HL-60 (cell line): ENCODE measurements around the genes HPSE and CDS1.

DNA sequence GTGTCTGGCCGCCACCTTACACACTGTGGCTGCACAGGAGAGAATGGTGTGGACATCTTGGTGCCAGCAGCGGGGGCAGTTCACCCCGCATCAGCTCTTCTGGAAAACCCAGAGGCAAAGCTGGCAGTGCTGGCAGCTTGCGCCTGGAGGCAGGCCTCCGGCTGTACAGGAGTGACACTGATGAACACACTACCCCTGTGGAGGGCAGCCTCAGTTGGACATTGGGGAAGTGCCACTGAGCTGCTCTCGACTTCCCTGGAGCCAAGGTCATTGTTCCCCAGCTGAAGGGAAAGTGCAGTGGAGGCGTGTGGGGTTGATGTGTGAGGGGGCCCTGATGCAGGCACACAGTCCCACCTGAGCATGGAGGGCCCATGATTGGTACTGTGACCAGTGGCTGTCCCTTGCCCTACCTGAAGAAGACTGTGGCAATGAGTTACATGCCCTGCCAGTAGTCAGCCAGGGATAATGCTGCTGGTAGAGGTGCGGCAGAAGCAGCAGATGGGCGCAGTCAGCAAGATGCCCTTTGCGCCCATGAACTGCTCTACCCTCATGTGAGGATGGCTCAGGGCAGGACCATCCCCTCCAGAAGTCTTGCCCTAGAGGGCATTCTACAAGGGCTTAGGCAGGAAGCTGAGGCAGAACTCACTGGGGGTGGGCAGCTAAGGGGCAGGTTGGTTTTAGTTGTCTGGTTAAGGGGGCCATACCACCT lies 36.8 kb downstream of the COQ2 start:
- RRBS: no CpG with 5 or more reads among the region's 10 CpGs

DNA sequence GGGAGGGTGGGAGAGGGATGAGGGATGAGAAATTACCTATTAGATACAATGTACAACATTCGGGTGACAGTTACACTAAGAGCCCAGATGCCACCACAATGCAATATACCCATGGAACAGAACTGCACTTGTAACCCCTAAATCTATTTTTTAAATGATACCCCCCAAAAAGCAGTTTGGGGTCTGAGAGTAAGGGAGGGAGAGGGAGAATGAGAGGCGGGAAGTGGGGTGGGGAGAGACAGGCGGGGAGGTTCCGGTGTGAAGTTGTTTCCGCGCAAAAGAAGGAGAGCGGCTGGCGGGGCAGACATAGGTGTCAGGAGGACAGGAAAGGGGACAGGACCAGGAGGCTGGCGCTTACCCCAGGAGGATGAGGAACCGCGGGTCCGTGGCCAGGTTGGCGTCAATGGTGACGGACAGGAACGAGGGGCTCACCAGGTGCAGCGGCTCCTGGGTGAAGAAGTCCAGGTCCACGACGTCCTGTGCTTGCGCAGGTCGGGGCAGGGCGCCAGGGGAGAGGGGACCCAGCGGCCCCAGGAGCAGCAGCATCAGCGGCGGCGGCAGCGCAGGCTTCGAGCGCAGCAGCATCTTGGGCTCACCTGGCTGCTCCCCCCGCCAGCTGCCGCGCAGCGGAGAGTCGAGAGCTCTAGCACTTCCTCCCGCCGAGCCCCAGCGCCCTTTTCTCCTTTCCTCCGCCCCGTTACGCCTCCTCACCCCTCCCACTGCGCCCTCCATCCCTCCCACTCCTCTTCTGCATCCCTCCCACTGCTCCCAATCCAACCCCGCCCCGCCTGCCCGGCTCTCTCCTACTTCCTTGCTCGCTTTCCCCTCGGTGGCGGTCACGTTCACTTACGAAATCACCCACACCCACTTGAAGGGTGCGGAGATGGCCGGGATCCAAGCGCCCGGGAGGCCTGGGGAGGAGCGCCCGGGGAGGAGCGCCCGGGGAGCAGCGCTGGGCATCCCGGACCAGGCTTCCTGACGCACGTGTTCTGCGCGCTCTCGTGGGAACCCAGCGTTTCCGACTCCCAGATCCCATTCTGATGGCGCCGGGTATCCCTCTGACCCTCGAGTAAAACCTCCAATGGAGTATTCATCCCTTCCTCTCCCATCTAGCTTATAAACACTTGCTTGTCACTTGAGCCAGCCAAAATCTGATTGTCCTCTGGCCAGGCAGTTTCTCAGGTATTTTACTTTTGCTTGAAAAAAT lies at the start of gene HPSE:
Gene HPSE (minus strand): TSS at position 651 of the 1,207 bp plus-strand sequence.
- RRBS: 2% methylated on average over 11 of the region's 68 CpGs

DNA sequence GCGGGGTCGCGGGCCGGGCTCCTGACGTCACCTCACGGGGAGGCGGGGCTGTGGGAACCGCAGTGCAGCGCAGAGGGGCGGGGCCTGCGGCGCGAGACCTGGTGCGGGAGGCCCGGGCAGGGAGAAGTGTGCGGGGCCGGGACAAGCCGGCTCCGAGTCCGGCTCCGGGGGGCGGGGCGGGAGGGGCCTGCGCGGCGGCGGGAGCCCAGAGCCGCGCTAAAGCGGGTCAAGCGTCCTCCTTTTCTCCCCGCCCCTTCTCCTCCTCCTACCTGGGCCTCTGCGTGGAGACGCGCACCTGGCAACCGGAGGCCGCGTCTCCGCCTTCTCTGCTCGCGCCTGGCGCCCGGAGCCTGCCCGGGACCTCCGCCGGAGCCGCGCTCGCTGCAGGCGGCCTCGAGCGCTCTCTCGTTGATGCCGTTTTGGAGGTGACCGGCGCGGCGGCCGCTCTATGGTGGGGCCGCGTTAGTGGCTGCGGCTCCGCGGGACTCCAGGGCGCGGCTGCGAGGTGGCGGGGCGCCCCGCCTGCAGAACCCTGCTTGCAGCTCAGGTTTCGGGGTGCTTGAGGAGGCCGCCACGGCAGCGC lies at the start of gene CDS1:
Gene CDS1 (plus strand): TSS at position 320 of the 583 bp plus-strand sequence.
- RRBS: 3% methylated on average over 27 of the region's 74 CpGs

DNA sequence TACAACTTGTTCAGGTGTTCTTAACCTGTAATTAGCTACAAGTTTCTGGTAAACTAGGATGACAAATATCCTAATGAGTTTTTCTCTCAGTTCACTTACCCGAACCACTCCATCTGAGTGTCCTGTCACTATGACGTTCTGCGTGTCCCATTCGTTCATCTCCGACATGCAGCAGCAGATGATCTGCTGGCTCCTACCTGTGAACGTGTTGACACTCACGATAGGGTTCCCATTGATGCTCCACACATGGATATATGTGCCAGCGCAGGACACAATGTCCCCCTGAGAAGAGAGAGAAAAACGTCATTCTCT lies 100.9 kb downstream of the CDS1 start:
- RRBS: no CpG with 5 or more reads among the region's 9 CpGs

GRCh38 chr4:85799917-85800739 lies 325.2 kb downstream of the ARHGAP24 start:
- RRBS: no CpG with 5 or more reads among the region's 1 CpG

DNA sequence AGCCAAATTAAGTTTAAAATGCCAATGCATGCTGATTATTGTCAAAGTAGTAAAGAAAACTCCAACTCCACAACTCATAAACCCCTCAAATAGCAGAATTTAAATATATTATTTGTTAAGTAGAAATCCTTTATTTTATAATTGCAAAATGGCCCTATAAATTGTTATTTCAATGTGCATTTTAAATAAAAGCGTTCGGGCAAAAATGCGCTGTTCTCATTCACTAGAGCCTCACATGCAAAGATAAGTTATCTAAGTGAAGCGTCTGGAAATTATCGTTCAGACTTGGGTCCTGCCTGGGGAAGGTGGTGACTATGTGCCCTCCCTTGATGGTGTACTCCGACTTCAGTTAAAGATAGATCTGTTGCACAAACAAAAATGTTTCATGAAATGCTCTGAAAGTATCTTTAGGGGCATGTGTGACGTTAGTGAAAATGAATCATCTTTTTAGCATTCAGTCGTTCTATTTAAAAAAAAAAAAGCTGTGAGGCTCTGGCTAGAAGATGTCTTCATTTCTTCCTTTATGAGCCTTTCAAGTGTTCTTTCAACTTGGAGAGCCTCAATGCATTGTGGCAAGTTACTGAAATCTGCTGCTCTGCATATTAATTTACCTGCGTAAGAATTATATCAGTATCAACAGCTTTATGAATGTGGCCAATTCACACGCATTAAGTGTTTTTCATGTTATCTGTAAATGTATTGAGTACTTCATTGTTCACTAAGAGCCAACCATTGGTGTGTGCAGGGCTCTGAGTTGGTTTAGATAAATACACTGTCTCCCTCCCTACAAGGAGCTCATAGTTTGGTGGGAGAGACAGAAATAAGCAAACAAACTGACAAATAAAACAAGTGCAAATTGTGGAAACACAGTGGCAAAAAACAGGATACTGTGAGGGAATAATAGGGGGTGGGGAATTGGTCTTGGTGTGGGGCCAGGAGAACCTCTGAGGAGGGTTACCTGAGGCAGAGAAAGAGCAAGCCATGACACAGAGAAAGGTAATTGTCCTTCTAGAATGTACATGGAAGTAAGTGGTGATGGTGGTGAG lies 83.0 kb downstream of the AFF1 start:
- RRBS: no CpG with 5 or more reads among the region's 10 CpGs

DNA sequence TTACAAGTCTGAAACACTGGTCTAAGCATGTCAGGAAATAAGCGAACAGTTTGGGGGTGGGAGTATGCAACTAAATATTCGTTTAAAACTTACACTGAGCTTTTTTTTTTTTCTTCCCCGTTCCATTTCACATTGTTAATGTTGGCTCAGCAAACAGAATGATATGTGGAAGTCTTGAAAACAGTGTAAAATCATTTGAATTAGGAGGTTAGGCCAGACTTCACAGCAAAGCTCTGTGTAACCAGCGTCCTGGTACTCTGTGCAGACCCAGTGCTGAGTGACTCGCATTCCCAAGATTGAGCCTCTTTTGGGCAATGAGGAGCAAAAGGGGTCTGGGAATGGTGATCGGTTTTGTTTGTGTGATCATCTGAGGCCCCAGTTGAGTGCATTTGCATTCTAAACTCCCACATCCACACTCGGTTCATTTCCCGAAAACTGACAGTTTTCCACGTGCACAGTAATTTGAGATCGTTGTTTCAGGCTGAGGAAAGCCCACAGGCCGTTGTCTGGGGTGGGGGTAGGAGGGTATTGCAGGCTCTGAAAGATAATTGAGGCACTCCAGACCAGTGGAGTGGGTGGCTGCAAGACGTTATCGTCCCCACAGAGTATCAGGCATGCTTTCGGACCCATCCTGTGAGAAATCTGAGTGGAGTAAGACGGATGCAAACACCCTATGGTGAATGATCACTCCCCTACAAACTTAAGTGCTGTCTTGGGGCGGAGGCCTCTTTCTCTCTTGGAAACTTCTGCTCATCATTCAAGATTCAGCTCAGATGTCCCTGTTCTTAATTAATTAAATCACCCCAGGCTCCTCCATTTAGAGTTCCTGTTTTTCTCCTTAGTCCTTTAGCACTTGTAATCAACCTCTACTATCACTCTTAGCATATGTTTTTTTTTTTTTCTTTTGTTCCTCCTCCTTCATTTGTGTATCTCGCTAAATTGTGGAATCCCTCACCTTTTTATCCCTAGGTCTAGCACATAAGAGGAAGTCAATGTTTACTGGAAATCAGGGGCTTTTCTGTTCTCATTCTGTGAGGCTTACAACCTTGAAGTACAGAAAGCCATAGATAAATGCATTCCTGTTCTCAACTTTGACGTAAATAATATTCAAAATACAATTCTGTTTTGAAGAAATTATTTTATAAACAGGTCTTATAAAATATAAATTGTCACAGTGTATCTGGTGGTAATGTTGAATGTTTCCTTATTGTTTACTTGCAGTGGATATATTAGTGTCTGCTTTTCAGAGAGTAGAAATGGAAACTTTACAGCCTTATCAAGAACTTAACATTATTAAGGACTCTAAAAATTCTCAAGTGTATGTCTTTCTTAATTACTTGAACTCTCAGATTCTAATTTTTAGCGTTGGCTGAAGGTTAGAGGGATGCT lies 96.2 kb downstream of the AFF1 start:
- RRBS: no CpG with 5 or more reads among the region's 19 CpGs

DNA sequence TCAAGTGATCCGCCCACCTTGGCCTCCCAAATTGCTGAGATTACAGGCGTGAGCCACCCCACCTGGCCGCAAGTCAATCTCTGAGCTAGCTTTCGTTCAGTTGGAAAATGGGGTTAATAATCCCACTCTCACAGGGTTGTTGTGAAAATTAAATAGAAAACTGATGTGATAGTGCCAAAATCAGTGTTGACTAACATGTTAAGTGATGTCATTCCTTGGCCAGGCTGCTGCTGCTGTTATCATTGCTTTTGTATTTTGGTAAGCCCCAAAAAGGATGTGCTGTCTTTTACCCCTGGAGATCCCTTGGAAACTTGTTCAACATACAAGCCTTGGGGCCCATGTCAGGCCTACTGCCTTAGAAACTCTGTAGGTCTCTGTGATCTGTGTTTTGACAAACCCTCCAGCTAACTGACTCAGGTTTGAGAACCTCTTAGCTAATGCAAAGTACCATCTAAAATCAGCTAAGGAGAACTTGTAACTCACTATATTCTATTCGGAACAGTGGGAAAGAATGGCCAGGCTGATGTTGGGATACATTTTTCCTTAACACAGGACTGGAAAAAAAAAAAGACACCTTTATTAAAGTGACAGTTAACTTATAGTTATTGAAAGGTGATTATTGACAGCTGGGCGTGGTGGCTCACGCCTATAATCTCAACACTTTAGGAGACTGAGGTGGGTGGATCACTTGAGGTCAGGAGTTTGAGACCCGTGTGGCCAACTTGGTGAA lies 106.5 kb downstream of the AFF1 start:
- RRBS: no CpG with 5 or more reads among the region's 8 CpGs

- RRBS: no CpG with 5 or more reads among the region's 5 CpGs
These were observed 108.3 kb downstream of the AFF1 start for GRCh38 chr4:87042891-87043807.

DNA sequence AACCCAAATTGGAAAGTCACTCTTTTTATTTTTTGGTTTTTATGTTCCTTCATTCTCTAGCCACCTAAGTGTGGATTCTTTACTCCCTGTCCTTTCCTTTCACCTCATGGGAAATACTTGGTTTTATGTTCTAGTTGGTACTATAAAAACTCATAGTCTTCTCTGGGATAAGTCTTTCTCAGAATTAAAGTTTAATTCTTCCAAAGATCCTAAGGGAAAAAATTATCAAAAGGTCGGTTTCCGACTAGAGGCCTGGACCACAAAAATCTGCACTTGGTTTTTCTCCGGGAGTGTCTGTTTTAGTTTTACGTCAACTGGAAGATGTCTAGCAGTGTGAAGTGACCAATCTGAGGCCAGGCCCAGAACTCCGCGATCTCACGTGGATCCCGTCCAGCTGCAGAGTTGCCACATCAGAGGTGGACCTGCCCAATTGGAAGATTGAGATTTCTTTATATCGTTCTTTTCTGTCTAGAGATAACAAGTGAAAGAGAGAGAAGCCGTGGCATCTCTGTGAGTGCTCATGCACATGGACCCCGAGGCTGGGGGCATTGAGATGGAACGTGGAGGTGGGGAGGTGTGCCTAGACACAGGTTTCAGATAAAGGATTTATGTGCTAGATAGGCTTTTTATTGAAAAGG lies 115.7 kb downstream of the AFF1 start:
- RRBS: no CpG with 5 or more reads among the region's 12 CpGs

GRCh38 chr4:87055225-87056186 lies 120.7 kb downstream of the AFF1 start:
- RRBS: no CpG with 5 or more reads among the region's 3 CpGs

DNA sequence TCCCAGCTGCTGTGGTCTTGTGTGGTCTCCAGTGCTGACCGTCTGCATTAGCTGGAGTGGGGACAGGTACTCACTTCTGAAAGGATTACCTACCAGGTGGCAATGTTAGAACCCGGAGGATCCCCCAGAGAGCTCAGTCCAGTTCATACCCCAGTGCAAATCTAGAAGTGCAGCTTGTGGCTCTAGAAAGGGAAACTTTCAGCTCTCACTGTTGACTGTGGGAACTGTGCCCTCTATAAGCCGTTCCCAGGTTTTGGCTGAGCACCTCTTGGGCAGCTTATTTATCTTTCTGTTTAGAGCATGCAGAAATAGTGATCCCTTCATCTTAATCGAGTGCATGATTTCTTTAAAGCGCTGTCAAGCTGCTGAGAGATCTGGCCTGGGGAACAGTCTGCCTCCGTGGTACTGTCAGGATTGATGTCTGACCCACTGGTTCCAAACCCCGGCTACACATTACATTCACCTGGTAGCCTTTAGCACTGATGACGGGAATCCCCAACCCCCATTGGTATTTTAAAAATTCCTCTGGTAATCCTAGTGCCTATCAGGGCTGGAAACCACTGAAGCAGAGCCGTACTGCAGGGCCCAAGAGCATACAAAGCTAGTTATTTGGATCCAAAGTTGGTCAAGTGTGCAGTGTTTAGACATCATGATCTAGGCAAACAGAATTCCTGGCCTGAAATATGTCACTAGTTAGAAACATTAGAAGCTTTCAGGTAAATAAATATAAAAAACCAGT lies 103.3 kb downstream of the KLHL8 start:
- RRBS: no CpG with 5 or more reads among the region's 9 CpGs

- RRBS: no CpG with 5 or more reads among the region's 7 CpGs
These were observed 100.6 kb downstream of the KLHL8 start for GRCh38 chr4:87119667-87120346.

DNA sequence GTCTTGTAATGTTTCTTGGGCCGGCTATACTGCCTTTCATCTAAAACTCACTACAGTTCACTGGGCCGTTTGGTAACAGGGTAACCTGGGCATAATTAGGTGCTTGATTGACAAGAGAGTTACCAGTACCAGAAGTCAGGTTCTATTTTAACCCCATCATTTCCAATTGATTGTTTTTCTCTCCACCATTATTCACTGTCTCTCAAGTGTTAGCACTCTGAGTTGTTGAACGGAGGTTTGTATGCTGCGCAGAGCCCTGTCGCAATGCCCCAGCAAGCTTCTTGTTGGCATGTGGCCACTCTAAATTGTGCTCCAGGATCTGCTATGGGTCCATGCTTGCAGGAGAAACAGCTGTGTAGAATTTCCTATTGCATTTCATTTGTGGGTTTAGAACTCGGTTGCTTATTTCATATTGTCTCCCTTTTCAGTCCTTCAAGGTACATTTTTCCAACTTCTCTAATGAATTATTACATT lies 98.2 kb downstream of the KLHL8 start:
- RRBS: no CpG with 5 or more reads among the region's 6 CpGs

- RRBS: no CpG with 5 or more reads among the region's 10 CpGs
These were observed 626 bp upstream of the HSD17B11 start for GRCh38 chr4:87391648-87391979.

GRCh38 chr4:87493883-87494559 lies 35.2 kb downstream of the SPARCL1 start:
- RRBS: no CpG with 5 or more reads among the region's 2 CpGs

GRCh38 chr4:87507033-87507977 lies 21.9 kb downstream of the SPARCL1 start:
- RRBS: no CpG with 5 or more reads among the region's 6 CpGs

GRCh38 chr4:87510305-87510989 lies 18.7 kb downstream of the SPARCL1 start:
- RRBS: no CpG with 5 or more reads among the region's 24 CpGs

- RRBS: no CpG with 5 or more reads among the region's 11 CpGs
These were observed 11.4 kb upstream of the SPARCL1 start for GRCh38 chr4:87540416-87541065.